ENCODE measurements around the gene PALM.

GRCh38 chr19:538979-539853, 4.6 kb upstream of the GZMM start:
- PRO-cap = no peak
- RAMPAGE, long total RNA = no peak

DNA sequence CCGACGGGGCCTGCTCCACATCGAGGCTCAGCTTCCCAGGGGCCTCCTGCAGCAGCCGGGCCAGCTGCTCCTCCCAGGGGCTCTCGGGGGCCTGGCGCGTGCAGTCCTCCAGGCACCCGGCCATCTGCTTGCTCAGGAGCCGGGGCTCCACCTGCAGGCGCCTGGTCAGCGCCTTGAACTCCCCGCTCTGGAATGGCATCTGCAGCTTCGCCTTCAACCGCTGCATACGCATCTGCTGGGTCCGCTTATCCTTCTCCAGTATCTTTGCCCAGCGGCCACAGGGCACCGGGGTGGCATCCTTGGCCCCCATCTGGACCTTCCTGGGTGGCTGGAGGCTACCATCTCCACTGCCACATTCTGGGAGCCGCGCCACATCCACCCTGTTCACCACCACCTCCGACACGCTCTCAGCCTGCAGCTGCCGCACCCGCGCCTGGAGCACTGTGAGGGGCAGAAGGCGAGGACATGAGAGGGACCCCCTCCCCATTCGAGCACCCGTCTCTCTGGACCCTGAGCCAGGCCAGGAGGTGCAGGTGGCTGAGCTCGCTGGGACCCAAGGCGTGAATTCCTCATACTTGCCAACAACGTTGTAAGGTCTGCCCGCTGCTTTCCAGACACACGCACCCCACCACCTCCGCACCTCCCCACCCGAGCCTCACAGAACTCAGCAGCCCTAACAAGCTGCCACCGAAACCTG, 3.5 kb downstream of the POLRMT start:
- PRO-cap = no peak
- RAMPAGE, long total RNA = no peak

DNA sequence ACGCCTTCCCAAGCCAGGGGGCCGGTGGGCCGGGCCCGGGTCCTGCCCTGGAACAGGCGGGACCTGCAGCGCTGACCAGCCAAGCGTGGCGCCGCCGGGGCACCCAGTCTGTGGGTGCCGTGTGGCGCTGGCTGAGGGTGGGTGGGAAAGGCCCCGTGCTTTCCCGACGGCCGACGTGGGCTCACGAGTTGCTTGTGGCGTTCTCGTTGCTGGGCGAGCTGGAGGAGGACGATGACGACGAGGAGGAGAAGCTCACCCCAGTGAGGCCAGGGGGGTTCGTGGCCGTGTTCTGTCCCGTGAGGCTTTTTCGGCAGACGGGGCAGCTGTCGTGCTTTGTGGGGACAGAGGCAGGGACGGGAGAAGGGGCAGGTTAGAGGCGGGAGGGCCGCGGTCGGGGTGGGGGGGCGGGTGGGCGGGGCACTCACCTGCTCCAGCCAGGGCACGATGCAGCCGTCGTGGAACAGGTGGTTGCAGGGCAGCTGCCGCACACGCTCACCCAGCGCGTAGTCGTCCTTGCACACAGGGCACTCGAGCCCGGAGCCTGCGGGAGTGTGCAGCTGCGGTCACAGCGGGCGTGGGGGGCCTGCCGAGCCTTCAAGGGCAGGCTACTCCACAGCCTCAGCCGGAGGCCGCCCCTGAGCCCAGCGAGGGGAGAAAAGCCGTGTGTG, 8.4 kb downstream of the FGF22 start:
- PRO-cap = no peak
- RAMPAGE, long total RNA = no peak

- PRO-cap = no peak
- RAMPAGE, long total RNA = no peak
Observed at GRCh38 chr19:660093-661415, 2.5 kb downstream of the RNF126 start.

DNA sequence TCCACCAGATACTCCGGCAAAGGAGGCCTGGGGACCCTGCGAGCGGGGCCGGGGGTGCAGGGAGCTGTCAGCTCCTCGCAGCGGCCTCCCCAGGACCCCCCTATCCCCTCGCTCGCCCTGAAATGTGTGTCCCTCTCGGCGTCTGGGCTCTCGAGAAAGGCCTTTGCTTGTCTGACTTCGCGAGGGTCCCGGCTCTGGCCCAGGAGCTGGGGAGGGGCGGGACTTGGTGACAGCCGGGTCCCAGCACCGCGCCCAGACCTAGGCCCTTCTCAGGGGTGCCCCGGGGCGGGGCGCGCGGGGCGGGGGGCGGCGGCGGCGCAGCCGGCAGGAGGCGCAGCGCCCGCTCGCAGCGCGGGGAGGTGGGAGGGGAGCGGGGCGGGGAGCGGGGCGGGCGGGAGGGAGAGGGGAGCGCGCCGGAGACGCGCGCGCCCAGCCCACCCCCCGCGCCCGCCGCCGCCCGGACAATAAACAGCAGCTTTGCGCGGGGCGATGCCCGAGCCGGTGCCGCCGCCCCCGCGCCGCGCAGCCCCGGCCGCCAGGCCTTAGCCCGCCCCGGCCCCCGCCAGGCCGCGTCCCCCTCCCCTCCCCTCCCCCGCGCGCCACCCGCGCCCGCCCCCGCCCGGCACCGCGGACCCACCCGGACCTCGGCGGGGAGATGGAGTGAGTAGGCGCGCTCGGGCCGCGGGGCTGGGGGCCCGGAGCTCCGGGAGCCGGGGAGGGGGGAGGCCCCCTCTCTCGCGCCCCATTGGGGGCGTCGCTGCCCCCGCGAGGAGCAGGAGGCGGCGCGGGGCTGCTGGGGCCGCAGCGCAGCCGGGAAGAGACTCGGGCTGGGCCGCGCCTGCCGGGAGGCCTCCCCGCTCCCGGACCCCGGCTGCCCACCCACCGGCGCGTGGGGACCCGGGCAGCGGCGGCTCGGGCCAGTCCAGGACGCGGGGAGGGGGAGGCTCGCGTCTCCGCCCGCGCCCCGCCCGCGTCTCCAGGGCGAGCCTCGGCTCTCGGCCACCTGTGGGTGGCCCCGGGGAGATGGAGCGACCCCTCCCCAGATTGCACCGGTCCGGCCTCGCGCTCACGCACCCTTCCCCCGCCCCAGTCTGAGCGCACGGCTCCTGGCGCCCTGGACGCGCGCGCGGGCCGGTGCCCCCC, at the start of gene PALM:
Gene PALM, plus strand, starts transcription at position 444 of the 1,143 bp plus-strand sequence.
- PRO-cap = bidirectional peak, plus-strand start at position 464 of the sequence, minus-strand start at position 130 of the sequence
- RAMPAGE, long total RNA = no peak

- PRO-cap = no peak
- RAMPAGE, long total RNA = no peak
Observed at GRCh38 chr19:709635-710022, 894 bp downstream of the PALM start.

- PRO-cap = no peak
- RAMPAGE, long total RNA = no peak
Observed at GRCh38 chr19:719714-720356, 11.1 kb downstream of the PALM start.

GRCh38 chr19:722493-722972, 13.8 kb downstream of the PALM start:
- PRO-cap = no peak
- RAMPAGE, long total RNA = no peak

DNA sequence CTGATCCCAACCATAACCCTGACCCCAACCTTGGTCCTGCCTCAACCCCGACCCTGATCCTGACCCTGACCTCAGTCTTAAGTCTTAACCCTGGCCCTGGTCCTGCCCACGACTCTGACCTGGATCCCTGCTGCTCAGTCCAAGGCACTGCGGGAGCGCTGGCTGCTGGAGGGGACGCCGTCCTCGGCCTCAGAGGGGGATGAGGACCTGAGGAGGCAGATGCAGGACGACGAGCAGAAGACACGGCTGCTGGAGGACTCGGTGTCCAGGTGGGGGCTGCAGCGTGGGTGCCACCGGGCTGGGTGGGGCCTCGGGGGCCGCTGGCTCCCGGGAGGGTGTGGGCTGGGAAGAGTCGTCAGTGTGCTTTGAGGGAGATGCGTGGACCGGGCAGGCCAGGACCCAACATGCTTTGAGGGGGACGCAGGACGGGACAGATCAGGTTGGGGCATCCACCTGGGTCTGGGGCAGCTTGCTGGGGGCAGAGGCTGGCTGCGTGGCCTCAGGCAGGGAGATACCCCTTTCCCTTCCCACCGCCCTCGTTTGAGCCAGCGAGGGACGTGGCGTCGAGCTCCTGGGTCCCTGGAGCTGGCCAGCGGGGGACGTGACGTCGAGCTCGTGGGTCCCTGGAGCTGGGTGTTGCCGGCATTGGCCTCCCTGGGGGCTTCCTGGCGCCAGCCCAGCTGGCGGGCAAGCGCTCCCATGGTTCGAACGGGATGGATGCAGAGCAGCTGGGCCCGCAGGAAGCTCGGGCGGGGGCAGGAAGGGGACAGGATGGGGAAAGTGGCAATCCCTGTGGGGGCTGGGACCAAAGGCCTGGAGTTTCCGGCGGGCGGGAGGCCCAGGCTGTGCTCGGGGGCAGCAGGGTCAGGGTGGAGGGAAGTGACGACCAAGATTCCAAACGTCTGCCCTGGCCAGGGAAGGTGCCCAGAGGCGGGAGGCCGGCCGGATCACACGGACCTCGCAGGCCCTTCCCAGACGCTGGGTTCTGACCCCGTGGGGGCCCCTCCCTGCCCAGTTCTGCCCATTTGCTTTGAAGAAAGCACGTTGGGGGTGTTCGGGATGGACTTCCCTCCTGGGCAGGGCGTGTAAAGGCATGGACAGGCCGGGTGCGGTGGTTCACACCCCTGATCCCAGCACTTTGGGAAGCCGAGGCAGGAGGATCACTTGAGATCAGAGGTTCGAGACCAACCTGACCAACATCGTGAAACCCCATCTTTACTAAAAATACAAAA, 19.1 kb downstream of the PALM start:
- PRO-cap = no peak
- RAMPAGE, long total RNA = no peak

DNA sequence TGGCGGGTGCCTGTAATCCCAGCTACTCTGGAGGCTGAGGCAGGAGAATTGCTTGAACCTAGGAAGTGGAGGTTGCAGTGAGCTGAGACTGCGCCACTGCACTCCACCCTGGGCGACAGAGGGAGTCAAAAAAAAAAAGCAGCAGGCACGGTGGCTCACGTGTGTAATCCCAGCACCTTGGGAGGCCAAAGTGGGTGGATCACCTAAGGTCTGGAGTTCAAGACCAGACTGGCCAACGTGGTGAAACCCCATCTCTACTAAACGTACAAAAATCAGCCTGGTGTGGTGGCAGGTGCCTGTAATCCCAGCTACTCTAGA, 6.2 kb upstream of the MISP start:
- PRO-cap = no peak
- RAMPAGE, long total RNA = no peak

DNA sequence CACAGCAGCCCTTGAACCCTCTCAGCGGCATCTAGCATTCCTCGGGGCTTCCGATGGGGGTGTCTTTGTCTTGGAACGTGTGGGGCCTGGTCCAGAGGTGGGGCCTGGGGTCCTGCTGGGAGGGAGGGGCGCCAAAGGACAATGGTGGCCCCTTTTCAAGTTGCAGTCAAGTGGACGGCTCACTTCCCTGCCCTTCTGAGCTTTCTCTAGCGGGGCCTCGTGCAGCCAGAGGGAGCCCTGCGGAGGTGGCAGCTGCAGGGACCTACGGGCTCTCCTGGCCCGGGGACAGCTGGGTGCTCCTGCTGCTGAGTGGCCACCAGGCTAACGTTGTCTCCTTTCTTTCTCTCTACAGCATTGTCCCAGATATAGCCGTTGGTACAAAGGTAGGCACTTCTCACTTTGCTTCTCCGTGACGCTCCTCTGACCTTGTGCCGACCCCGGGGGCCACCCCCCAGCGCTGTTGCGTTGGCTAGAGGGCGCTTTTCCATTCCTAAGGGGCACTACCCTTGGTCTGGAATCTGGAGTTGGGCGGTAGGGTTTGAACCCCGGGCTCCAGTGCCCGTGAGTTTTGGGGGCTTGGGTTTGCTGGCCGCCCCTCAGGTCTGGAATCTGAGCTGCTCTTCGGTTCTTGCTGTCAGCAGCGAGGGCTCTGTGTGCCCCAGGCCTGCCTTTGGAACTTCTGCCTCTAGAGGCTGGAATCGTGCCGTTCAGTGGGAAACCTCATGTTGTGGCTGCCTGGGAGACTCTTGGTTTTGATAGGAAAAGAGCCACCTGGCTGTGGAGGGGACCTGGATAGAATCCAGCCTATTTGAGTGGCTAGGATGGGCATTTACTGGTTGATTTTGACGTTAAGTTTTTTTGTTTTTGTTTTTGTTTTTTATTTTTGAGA, 2.1 kb downstream of the PTBP1 start:
- PRO-cap = bidirectional peak, plus-strand start at position 202 of the sequence, minus-strand start at position 33 of the sequence; unidirectional peak, minus-strand start at position 681 of the sequence
- RAMPAGE, long total RNA = no peak

DNA sequence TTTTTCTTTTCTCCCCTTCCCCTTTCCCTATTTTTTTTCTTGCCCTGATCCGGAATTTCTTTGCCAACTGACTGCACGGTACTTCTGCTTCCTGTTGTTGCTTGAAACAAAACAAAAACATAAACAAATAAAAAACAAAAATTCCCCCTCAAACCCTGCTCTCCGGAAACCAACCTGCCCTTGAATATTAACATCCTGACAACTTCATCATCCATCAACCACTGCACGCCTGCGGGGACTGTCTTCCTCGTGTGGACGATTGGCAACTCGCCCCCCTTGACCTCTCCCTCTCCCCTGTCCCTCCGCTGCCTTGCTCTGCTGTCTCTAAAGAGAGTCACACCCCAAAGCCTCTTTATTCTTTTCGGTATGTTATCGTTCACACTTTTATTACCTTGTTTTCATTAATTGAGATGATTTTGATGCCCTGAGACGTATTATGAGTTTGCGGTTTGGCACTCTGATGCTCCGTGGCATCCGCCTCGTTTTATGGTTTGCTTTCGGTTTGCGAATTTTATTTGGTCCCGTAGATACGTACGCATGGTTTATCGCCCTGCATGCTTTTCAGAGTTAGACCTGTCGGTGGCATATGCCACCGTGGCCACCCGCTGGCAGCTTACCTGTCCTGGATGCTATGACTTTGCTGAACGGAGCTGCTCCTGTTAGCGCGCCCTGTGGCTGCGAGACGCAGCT, 10.4 kb downstream of the PTBP1 start:
- PRO-cap = no peak
- RAMPAGE, long total RNA = no peak

- PRO-cap = no peak
- RAMPAGE, long total RNA = no peak
Observed at GRCh38 chr19:859819-860213, 352 bp downstream of the CFD start.

- PRO-cap = no peak
- RAMPAGE, long total RNA = no peak
Observed at GRCh38 chr19:906360-906979, 6.5 kb downstream of the R3HDM4 start.

DNA sequence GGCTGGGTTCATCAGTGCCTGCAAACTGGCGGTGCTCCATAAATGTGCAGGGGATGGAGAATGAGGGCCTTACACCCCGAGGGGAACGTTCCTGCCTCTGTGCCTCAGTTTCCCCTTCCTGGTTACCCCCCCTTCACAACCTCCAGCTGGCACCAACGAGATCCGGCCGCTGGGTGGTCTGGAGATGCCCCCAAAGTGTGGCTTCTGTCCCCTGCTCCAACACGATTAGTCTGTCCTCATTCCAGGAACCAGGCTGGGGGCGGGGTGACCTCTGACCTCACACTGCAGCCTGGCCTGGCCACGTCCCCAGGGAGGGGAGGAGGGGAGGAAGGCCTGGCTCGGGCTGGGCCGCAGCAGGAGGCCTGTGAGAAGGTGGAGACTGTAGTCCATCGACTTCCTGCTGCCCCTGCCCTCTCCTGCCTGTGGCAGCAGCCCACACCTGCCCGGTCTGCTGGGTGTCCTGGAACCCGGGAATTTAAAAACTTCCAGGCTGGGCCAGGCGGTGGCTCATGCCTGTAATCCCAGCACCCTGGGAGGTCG, 3.7 kb upstream of the WDR18 start:
- PRO-cap = bidirectional peak, plus-strand start at position 382 of the sequence, minus-strand start at position 232 of the sequence
- RAMPAGE, long total RNA = no peak

DNA sequence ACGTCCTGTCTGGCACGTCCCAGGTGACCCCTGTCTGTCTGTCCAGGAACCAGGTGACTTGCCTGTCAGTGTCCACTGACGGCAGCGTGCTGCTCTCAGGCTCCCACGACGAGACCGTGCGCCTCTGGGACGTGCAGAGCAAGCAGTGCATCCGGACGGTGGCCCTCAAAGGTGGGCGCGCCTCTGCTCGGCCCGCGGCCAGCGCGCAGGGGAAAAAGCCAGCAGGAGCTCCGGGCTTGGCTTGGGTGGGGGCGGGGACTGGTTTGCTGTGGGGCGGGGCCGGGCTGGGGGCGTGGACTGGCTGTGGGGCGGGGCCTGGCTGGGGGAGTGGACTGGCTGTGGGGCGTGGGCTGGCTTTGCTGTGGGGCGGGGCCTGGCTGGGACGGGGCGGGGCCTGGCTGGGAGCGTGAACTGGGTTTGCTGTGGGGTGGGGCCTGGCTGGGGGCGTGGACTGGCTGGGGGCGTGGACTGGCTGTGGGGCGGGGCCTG, 7.1 kb downstream of the WDR18 start:
- PRO-cap = unidirectional peak, minus-strand start at position 185 of the sequence
- RAMPAGE, long total RNA = no peak

DNA sequence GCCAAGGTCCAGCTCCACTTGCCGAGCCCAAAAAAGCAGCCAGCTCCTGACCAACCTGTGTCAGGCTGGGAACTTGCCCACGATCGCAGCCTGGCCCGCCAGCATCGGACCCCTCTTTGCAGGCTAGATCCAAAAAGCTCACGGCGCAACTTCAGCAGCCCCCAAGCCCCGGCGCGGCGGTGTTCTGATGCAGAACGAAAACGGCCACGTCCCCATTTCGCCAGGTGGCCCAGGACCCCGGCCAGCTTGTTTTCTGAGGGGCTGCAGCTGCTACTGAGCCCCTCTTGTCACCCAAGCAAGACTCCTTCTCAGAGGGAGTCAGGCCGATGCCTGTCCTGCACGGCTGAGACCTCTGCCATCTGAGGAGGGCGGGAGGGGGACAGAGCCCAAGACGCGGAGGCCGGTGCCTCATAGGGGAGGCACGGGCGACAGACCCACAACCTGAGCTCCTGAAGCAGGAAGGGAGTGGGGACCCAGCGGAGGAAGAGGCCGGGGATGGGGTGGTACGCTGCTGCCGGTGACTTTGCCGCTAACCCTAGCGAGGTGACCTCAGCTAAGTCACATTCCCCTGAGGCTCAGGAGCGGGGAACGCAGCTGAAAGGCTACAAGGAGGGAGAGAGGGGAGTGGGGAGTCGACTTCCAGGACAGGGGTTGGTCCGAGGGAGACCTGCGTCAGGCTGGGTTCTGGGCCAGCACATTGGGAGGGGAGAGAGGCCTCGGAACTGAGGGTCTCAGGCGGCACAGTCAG, 1.1 kb downstream of the TMEM259 start:
- PRO-cap = no peak
- RAMPAGE, long total RNA = no peak

DNA sequence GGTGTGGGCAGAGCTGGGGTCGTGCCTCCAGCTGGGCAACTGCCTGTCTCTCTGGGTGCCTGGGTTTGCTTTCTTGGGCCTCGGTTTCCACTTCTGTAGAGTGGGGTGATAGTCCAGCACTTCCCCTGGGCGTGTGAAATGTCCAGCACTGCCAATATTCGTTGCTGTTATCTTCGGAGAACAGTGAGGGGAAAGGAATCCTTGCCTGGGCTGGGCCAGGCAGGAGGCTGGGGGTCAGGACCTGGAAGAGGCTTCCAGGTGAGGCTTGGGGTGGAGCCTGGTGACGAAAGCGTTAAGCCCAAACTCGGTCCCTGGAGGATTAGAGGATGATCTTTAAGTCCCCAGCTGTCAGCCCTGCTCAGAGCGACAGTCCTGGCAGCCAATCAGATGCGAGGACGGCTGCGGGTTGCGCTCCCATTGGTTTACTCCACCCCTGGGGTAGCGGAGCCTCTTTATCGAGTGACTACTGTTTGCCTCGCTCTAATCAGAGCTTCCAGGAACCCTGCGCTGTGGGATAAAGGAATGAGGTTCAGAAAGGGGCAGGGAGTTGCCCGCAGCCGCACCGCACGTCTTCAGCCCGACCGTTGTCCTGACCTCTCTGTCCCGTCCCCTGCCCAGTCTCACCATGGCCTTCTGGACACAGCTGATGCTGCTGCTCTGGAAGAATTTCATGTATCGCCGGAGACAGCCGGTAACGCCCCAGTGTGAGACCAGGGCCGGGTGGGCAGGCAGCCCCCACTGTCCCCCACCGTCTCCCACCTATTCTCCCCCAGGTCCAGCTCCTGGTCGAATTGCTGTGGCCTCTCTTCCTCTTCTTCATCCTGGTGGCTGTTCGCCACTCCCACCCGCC, 1.1 kb downstream of the ABCA7 start:
- PRO-cap = bidirectional peak, plus-strand start at position 487 of the sequence, minus-strand start at position 229 of the sequence
- RAMPAGE, long total RNA = no peak

GRCh38 chr19:1082193-1083381, 12.6 kb downstream of the POLR2E start:
- PRO-cap = unidirectional peak, plus-strand start at chr19:1082533; bidirectional peak, plus-strand start at chr19:1082855, minus-strand start at chr19:1082624
- RAMPAGE, long total RNA = no peak

- PRO-cap = no peak
- RAMPAGE, long total RNA = no peak
Observed at GRCh38 chr19:1083382-1083854, 11.8 kb downstream of the POLR2E start.

Measured in GM23338 (cell line).